ENCODE measurements around a stretch of chr6.

- RRBS: no CpG with 5 or more reads among the region's 9 CpGs
Measured at GRCh38 chr6:3421715-3422057, 35.2 kb downstream of the SLC22A23 start.

DNA sequence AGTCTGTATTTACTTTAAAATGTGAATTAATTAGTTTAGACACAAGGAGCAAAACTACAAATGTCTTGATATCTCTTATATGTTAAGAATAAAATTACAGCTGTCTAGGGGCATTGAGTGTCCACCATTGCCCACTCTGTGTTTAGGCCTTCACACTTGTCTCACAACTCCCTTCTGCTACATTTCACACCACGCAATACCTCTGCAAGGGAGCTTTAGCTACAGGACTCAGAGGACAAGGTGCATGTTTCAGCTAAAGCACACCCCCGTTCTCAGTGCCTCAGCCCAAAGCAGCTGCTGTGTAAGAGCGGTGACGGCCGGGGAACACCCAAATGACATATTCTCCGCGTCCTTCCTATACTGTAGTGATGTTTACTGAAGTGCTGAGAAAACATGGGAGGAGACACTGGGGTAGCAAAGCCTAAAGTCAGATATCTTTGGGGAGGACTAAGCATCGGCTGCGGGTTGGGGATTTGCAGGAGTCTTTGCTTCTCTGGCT, 1.8 kb downstream of the SLC22A23 start:
- RRBS: no CpG with 5 or more reads among the region's 9 CpGs

DNA sequence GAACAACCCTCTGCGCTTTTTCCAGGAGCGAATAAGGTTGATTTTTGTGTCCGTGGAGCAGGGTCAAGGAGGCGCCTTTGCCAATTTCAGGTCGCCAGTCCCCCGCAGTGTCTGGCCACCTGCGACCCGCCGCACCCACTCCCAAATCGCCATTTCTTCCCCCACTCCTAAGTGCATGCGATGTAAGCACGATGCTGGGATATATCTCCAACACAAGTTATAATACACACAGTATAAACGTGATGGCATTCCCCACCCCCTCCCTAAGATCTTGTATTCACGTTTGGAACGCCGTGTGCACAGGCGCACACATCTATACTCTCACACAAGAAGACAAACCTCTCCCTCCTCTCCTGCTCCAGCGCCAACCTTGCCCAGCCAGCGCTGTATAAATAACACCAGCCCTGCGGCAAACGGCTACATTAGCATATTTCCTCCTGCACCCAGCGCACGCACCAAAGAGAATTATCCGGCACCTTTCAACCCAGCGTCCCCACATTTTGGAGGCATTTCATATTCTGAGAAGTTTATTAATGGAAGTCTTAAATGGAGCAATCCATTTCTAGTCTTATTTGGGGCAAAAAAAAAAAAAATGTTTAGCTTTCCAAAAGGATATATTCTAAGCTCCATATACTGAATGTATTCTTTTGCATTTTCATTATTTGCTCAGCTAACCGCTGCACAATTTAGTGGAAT, 879 bp upstream of the SLC22A23 start:
- RRBS: no CpG with 5 or more reads among the region's 26 CpGs

GRCh38 chr6:3722912-3723930, 28.3 kb downstream of the PXDC1 start:
- RRBS: no CpG with 5 or more reads among the region's 21 CpGs

DNA sequence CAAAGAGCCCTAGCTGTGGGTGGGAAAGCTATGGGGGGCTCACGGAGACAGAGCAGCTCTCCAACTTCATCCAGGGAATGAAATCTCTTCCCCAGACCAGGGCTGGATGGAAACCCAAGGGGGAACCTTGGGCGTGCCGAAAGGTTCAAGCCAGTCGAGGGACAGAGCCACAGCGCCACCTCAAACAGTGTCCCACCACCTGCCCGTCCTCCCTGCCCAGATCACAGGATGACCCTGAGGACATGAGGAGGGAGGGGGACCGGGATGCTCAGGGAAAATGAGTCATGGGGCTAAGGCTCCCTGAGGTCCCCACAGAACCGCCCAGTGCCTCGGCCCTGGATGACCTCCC, 26.5 kb downstream of the PXDC1 start:
- RRBS: no CpG with 5 or more reads among the region's 9 CpGs

DNA sequence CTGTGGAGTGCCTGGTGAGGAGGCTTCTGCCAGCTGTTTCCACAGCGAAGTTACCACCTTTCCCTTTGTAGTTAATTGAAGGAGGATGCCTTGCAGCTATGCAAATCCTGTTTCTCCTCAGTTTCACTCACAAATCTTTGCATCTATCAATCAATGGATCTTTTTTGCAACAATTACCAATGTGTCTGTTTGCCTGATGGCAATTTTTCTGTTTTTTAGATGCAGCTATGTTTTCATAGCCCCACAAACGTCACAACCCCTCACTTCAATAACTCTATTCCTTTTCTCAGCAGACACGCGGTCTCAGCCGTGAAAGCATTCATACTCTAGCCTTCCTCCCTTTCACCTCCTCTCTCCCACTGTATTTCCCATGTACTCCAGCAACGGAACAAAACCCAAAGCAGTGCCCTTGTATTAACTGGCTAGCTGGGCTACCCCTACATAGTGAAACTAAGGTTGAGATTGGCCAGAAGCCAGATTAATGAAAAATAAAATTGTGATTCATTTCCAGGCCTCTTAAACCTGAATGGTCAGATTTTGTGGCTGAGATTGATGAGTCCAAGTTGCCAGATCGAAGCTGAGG, 19.5 kb downstream of the PXDC1 start:
- RRBS: no CpG with 5 or more reads among the region's 7 CpGs

DNA sequence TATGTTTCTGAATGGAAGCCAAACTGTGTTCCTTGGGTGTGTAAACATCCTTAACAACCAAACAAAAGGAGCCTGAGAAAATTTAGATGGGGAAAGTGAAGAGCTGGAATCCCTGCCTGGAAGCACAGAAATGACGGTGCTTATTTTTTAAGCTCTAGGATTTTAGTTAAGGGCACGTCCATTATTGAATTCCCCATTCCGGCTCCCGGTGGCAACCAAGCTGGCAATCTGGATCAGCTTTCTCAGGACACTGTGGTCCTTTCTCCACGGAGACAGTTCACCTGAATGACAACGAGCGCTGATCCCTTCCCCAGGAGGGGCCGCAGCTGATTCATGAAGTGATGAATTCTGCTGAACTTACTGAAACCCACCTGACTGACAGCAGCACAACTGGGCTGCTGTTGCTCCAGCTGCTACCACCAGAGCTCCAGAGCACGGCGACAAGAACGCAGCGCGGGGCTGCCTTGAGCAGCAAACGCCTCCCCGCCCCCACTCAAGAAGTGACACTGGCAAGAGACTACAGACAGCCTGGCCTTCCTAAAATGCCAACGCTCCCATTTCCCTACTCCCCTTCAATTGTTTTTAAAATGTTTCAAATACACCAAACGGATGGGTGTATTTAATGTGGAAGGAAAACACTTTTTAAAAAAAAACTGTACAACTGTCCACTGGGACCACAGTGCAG, 10.1 kb downstream of the PXDC1 start:
- RRBS: no CpG with 5 or more reads among the region's 17 CpGs

- RRBS: 2% methylated on average over 10 of the region's 60 CpGs
Measured at GRCh38 chr6:3749939-3750895, 1.3 kb downstream of the PXDC1 start.

DNA sequence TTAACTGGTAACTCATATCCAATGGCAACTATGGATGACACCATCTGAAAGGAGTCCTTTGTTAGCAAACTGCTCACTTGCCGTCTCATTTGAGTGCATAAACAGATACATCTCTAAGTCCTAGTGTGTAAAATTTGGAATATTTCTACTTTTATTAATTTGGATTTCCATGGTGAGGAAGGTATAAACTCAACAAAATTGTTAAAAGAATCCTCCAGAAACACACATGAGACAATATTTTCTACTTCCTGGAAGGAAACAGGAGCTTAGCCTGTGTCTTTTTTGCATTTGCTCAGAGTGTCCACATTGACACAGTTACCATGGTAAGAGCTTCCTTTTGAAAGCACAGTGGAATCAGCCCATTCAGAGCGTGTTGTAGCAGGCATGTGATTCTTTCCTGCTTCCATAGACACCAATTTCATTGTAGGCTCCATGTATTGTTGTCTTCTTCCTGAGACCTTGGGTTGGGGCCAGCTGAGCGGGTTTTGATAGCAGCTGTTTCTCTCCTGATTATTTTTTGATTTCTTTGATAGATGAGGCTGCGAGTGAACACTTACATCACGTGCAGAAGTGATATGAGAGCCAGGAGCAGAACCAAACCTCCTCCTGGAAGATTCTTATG, 44.8 kb upstream of the PXDC1 start:
- RRBS: no CpG with 5 or more reads among the region's 5 CpGs

GRCh38 chr6:3883961-3884497, 34.9 kb downstream of the FAM50B start:
- RRBS: no CpG with 5 or more reads among the region's 4 CpGs

GRCh38 chr6:4090770-4091146, 11.8 kb upstream of the FAM217A start:
- RRBS: no CpG with 5 or more reads among the region's 5 CpGs

DNA sequence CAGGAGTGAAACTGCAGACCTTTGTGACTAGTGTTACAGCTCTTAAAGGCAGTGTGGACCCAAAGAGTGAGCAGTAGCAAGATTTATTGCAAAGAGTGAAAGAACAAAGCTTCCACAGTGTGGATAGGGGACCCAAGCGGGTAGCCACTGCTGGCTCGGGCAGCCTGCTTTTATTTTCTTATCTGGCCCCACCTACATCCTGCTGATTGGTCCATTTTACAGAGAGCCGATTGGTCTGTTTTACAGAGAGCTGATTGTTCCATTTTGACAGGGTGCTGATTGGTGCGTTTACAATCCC, 55.3 kb upstream of the ECI2 start:
- RRBS: no CpG with 5 or more reads among the region's 4 CpGs

GRCh38 chr6:4334516-4334982, 199.2 kb upstream of the ECI2 start:
- RRBS: no CpG with 5 or more reads among the region's 13 CpGs

DNA sequence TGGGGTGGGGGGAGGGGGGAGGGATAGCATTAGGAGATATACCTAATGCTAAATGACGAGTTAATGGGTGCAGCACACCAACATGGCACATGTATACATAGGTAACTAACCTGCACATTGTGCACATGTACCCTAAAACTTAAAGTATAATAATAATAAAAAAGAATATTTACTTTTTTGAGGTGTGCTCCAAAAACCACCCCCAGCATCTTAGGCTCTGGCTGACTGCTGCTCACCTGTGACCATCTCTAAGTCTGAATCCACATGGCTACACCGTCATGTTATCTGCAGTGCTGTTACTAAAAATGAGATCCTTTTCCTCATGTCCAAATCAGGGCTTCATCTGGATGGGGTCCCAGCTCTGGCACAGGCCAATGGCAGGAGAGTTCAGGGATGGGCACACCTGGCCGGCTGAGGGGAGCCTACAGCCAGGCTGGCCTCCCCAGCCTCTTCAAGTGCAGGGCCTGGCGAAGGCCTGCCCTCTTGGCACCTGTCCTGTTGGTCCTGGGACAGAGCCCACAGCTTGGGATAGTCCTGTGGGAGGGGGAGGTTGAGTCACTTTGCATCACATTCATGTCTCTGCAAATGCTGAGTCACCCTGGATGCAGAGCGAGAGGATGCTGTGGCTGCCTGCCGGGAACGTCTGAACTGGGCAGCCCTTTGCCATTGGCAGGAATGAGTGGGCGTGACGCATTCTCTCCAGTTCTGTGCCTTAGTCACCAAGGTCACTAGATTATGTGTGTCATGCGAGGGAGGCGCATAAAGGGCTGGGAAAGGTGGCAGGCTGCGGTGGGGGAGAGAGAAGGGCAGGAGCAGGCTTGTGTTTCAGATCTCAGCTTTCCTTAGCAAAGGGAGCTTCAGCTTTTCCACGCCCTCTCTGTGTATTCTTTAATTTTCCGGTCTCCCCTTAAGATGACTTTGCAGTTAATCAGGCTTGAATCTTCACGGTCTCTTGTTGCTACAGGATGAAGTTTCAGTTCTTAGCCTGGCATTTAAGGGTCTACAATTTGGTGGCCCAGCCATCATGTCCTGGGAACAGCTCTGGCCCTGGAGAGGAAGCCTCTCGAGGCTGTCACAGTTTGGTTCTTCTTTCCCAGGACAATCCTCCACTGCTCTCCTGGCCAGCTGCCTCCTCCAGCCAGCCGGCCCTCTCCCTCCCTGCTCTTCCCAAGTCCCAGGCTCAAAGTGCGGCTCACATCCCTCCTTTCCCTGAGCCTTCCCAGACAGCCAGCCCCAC, 223.2 kb upstream of the ECI2 start:
- RRBS: no CpG with 5 or more reads among the region's 18 CpGs

GRCh38 chr6:4427858-4428282, 292.5 kb upstream of the ECI2 start:
- RRBS: no CpG with 5 or more reads among the region's 11 CpGs

- RRBS: no CpG with 5 or more reads among the region's 14 CpGs
Measured at GRCh38 chr6:4610344-4610913, 165.8 kb upstream of the CDYL start.

DNA sequence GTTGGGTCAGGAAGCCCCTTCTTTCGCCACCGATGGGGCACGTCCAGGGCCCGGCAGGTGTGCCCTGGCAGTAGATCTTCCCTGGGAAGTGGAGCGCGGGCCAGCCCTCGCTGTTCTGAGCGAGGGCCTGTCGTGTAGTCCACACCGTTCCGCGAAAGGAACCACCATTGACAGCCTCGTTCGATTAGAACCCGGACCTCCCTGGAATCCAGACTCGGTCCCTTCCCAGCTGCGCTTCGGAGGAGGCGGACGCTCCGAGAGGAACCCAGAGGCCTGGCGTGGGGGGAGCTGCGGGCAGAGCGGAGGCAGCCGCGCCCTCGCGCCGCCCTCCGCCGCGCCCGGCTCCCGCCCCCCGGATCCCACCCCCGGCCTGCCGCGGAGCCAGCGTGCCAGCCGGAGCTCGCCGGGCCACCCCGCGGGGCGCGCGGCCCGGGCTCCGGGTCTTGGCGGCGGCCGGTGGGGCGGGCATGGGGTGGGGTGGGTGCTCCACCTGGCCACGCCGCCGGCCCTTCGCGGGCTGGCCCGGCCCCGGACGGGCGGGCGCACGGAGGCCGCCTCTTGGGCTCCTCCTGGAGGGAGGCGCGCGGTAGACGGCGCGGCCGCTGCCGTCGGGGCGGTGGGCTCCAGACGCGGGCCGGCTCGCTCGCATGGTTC, 767 bp upstream of the CDYL start:
- RRBS: 3% methylated on average over 12 of the region's 80 CpGs

GRCh38 chr6:5181512-5182266, 79.1 kb downstream of the LYRM4 start:
- RRBS: no CpG with 5 or more reads among the region's 4 CpGs

DNA sequence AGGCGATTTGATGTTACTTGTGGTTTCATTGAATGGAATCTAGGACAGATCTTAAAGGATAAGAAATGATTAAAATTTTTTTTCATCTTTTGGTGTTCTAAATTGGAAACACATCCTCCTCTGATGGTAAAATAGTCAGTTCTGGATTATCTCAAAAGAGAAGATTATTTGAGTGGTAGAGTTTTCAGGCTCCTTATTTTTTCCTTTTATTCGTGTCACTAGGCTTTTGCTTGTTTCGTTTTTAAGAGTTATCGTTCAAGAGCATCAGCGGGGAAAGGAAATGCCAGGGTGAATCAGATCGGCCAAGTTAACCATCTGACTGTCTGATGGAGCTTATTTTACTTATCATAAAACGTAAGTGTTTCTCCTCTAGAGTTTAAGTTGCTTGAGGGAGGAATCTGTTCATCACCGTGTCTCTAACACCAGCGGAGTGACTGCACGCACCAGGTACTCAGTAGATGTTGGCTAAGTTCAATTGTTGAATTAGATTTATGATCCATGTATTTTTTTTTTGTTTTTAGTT, 236.9 kb downstream of the FARS2 start:
- RRBS: no CpG with 5 or more reads among the region's 10 CpGs

- RRBS: no CpG with 5 or more reads among the region's 12 CpGs
Measured at GRCh38 chr6:6299330-6299857, 21.1 kb downstream of the F13A1 start.